Cardiac septum (tissue), 1 donor: ENCODE results near the genes MBD3L1 and ZNF317.

DNA sequence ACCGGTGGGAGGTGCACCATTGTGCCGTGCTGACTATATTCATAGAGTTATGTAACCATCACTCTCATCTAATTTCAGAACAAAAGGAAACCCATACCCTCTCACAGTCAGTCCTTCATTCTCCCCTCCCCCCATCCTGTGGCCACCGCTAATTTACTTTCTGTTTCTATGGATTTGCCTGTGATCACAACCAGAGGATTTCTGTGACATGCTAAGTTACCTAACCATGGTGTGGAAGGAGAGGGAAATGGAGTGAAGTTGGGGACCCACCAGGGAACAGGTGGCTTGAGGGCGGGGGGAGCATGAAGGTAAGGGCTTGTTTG is 461 bp upstream of the CCL25 start:
- PRO-cap, result no peak

- PRO-cap, result no peak
These were observed 7.4 kb downstream of the CERS4 start for GRCh38 chr19:8216570-8216978.

GRCh38 chr19:8250646-8251372 is 41.6 kb downstream of the CERS4 start:
- PRO-cap, result no peak

DNA sequence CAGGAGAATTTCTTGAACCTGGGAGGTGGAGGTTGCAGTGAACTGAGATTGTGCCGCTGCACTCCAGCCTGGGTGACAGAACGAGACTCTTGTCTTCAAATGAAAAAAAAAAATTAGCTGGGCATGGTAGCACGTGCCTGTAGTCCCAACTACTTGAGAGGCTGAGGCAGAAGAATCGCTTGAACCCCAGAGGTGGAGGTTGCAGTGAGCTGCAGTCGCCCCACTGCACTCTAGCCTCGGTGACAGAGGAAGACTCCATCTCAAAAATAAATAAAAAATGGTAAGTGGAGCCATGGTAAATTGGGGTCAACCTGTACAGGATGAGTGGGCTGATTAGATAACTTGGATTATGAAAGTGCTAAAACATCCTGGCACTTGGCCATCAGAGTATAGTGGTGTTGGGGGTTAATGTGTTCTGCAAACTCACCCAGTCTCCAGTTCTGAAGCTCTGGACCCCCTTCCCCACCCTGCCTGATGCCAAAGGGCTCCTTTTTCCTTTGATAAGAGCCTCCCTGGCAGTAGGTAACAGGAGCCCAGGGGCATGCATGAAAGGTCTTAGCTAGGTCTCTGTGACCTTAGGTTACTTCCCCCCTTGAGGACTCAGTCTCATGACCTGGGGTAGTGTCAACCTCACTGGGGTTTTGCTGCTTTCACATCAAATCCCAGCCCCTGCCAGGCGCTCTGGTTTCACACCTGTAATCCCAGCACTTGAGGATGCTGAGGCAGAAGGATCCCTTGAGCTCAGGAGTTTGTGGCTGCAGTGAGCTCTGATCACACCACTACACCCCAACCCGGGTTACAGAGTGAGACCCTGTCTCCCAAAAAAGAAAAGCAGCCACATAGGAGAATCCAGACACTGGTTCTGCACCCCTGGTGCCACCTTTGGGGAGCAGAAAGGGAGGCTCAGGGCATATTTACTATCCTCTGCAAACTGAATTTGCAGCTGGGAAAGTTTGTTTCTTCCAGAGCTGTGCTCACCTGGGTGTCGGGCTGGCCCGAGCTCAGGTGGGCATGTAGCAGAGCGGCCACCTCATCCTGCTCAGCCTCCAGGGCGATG is 2.5 kb downstream of the RPS28 start:
- PRO-cap, result no peak

DNA sequence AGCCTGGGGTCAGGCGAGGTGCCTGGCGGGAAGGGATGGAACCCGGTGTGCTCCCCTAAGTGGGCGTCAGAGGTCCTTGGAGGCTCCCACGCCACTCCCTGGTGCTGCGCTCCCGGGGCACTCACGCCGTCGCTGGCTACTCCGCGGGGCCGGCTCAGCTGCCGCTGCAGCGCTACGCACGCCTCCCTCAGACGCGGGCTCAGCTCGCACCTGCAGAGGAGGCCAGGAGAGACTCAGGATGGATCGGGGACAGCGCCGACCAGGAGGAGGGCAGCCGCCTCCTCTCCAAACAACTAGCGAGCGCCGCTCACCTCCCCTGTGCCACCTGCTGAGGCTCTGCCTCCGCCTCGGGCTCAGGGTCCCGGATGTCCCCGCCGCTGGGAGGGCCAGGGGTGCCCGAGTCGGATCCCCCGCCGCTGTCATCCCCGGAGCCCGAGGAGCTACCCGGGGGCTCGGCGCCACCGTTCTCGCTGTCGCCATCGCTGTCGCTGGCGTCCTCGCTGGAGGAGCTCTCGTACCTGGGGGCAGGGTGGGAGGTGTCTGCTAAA is 9.4 kb downstream of the KANK3 start:
- PRO-cap, result no peak

GRCh38 chr19:8370466-8371221 is 6.7 kb downstream of the ANGPTL4 start:
- PRO-cap, result no peak

GRCh38 chr19:8379375-8379790 is 10.8 kb upstream of the RAB11B start:
- PRO-cap, result no peak

DNA sequence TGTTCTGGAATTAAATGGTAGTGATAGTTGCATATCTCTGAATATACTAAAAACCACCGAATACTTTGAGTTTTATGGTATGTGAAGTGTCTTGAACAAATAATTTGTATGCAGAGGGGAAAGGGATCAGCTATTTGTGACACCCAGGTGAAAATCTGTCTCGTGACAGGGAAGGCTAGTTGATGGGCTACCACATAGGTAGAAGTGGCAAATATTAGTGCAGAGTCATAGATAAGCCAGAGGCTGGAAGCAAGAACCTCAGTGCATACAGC is 24.6 kb downstream of the HNRNPM start:
- PRO-cap, result no peak

GRCh38 chr19:8608762-8610104 is 1.3 kb downstream of the ADAMTS10 start:
- PRO-cap, result unidirectional peak, plus-strand start at chr19:8609407; unidirectional peak, plus-strand start at chr19:8609602; bidirectional peak, plus-strand start at chr19:8609799, minus-strand start at chr19:8609739

DNA sequence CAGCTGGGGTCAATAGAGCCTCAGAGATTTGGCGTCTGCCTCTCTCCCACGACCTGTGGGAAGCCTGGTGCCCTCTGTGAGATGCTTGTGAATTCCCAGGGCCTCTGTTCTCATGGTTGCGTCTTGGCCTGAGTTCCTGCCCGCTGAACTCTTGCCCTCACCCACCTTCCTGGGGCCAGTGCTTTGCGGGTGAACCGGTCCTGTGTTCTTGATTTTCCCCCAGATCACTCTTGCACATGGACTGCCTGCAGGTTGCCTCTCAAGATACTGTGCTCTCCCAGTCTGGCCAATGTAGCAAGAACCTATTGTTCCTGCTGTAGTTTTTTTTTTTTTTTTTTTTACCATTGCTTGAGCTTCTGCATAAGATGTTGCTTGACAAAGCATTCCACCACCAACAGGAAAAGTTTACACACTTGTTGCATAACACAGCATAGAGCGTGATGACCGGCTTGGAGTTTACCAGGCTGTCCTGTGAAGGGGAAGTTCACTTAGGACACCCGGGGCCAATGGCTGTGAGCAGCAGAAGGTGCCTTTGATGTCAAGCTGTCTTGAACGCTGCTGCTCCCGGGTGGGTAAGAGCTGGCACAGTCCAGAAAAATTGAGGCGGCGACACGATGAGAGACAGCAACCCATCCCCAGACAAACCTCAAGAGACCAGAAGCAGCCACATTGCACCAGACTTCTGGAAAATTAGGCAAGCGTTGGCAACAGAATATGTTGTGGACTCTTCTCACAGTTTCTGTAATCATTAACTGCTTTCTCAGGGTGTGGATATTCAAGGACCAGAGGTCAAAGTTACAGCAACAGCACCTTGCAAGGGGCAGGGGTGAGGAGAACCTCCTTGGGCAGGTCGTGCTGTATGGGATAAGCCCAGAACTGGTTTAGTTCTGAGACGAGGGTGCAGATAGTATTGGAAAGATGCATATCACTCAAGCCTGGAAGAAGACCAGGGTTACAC is 9.8 kb downstream of the NFILZ start:
- PRO-cap, result no peak

DNA sequence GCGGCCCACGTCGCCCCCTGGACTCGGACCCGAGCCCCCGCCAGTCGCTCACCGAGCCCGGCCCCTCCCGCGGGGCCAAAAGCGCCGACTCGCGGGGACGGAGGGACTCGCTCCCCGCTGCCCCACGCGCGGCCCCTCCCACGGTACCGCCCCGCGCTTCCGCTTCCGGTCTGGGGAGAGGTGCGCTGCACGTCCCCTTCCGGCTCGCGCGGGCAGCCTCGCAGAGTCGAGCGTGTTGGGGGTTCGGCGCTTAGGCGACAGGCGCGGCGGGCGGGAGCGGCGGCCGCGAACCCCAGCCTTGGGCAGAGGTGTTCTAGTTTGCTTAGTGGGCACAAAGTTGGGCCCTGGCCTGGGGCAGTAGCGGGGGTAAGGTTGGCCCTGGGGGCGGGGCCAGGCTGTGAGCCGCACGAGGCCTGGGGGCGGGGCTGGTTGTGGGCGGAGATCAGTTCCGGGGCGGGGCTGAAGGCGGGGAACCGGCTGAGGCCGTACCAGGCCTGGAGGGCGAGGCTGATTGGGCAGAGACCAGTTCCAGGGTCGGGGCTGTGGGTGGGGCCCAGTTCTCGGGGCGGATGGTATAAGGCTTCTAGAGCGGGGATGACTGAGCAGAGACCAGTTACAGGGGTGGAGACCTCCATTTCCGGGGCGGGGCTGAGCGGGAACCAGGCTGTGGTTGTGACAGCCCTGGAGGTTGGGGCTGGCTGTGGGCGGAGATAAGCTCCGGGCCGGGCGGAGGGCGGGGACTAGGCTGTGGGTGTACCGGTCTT is at the start of gene MBD3L1:
MBD3L1 (plus strand) TSS at position 221 of the 764 bp plus-strand sequence.
- PRO-cap, result bidirectional peak, plus-strand start at position 198 of the sequence, minus-strand start at position 91 of the sequence; unidirectional peak, plus-strand start at position 488 of the sequence; bidirectional peak, plus-strand start at position 605 of the sequence, minus-strand start at position 596 of the sequence; bidirectional peak, plus-strand start outside the sequence, minus-strand start at position 672 of the sequence

GRCh38 chr19:9140156-9140962 is at the start of gene ZNF317:
Gene ZNF317 (plus strand): TSS chr19:9140397.
- PRO-cap, result bidirectional peak, plus-strand start at chr19:9140397, minus-strand start at chr19:9140312

- PRO-cap, result no peak
These were observed 12.3 kb downstream of the ZNF266 start for GRCh38 chr19:9423119-9423497.

DNA sequence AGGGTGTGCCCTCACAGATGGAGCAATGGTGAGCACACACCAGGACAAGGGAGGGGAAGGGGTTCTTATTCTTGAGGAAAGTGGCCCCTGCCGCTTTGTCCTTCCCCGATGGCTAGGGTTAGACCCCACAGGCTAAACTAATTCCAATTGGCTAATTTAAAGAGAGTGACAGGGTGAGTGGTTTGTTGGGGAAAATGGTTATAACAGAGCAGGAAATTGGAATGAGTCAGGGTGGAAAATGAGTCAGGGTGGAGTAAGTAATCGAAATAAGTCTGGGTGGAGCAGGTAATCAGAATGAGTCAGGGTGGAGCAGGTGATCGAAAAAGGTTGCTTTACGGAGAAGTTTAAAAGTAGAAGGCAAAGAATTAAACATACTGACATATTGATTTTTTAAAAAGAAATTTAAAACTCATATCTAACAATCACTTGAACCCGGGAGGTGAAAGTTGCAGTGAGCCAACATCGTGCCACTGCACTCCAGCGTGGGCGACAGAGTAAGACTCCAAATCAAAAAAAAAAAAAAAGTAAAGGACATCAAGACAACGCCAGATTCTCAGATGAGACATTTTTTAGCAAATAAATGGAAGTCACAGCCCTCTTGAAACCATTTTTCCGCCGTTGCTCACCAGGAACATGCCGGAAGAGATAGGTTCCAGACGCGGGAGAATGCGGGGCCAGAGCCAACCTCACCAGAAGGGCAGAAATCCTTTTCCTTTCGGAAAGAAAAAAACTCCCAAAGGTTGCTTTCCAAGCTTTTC is 715 bp downstream of the ZNF562 start:
- PRO-cap, result no peak

DNA sequence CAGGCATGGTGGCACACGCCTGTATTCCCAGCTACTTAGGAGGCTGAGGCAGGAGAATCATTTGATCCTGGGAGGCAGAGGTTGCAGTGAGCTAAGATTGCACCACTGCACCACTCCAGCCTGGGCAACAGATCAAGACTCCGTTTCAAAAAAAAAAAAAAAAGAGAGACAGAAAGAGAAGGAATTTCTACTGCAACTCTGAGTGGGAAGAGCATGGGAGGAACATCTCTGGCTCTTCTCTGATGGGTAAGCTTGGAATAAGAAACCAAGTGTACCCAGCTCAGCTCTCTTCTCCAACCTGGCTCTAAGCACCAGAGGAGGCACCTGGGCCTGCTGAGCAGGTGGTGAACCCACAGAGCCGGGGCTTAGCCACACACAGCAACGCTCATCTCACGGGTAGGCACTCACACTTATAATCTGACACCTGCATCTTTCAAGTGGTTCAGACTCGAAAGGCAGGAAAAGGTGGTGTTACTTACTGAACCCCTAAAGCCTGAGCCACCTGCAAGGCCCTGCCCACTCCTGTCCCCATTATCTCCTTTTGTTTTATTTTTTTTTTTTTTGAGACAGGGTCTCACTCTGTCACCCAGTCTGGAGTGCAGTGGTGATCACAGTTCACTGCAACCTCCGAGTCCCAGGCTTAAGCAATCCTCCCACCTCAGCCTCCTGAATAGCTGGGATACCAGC is 10.1 kb downstream of the FBXL12 start:
- PRO-cap, result no peak

- PRO-cap, result no peak
These were observed 627 bp upstream of the OLFM2 start for GRCh38 chr19:9936901-9937382.

DNA sequence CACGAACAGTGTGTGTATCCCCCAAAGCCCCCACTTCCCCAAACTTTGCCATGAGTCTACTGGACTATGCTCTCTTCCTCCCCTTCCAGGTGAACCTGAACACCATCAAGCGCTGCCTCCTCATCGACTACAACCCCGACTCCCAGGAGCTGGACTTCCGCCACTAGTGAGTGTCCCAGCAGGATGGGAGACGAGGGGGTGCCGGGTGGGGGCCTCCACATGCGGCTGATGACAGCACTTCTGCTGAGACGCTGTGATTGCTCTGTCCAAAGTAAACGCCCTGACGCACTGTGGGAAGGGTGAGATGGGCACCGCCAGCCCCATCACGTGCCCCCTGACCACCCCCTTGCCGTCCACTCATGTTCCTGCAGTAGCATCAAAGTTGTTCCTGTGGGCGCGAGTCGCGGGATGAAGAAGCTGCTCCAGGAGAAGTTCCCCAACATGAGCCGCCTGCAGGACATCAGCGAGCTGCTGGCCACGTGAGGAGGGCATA is 1.9 kb upstream of the P2RY11 start:
- PRO-cap, result no peak

DNA sequence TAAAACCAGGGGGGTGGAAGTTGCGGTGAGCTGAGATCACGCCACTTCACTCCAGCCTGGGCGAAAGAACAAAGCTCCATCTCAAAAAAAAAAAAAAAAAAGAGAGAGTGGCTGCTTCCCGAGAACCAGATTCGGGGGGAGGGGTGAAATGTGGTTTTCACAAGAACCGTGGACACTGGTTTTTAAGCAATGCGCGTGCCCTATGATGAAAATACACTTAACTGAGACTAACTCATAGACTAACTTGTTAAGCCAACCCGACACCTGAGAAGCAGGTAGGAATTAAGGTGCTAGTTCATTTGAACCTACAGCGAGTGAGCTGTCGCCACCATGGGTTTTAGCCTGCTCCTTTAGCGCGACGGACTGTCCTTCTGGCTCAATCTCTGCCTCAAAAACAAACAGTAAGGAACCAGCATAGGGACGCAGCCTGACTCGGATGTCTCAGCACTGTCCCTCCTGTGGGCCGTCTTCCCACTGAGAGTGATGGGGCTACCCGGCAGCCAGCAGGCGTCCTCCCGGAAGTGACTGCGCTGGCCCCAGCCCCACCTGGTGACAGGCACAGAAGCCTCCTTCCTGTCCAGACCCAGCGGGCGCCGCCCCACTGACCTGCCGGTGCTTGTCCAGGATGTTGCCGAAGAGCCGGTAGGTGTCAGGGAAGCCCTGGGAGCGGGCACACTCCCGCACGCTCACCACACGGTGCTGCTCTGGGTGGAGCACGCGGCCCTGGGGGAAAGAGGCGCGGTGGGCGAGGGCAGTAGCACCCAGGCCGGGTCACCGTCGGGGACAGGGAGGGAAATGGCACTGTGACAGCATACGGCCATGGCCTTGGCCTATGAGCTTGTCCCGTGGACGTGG is 15.7 kb upstream of the EIF3G start:
- PRO-cap, result no peak

DNA sequence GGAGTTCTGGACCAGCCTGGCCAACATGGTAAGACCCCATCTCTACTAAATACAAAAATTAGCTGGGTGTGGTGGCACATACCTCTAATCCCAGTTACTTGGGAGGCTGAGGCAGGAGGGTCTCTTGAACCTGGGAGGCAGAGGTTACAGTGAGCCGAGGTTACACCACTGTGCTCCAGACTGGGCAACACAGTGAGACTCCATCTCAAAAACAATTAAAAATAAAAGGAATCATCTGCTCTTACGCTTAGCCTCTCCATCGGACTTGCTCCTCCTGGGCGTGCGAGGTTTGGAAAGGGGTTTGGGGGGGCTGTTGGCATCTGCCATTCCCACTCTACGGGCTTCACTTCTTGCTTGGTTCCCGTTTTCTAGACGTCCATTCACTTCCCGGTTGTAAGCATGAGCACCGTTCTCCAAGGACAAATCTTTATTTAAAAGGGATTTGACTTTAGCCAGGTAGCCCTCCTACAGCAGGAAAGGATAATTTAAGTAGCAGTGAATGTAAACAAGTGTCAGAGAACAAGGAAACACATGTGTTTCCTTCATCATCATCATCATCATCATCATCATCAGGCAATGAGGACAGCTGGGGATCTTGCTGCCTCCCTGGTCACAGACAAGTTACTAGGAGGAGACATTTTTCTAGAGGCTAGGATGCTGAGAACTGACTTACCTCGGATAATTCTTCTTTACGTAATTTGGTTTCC is 14.5 kb downstream of the DNMT1 start:
- PRO-cap, result no peak

GRCh38 chr19:10193683-10193969 is 1.1 kb downstream of the DNMT1 start:
- PRO-cap, result no peak